ENCODE measurements around a stretch of chr6.

GRCh38 chr6:118724032-118724692 is 72.8 kb upstream of the CEP85L start:
- PRO-cap, 2 experiments, result no peak in any of the 2 experiments

DNA sequence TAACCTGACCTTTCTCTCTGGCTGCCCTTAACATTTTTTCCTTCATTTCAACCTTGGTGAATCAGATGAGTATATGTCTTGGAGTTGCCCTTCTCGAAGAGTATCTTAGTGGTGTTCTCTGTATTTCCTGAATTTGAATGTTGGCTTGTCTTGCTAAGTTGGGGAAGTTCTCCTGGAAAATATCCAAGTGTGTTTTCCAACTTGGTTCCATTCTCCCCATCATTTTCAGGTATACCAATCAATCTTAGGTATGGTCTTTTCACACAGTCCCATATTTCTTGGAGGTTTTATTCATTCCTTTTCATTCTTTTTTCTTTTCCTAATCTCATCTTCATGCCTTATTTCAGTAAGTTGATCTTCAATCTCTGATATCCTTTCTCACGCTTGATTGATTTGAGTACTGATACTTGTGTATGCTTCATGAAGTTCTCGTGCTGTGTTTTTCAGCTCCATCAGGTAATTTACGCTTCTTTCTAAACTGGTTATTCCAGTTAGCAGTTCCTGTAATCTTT is 72.4 kb upstream of the ASF1A start:
- PRO-cap, 2 experiments, result no peak in any of the 2 experiments

GRCh38 chr6:118890851-118891956 is 2.7 kb upstream of the ASF1A start:
- PRO-cap, 2 experiments, result no peak in any of the 2 experiments

GRCh38 chr6:119076989-119077666 is 1.3 kb downstream of the FAM184A start:
- PRO-cap, 2 experiments, result no peak in any of the 2 experiments

DNA sequence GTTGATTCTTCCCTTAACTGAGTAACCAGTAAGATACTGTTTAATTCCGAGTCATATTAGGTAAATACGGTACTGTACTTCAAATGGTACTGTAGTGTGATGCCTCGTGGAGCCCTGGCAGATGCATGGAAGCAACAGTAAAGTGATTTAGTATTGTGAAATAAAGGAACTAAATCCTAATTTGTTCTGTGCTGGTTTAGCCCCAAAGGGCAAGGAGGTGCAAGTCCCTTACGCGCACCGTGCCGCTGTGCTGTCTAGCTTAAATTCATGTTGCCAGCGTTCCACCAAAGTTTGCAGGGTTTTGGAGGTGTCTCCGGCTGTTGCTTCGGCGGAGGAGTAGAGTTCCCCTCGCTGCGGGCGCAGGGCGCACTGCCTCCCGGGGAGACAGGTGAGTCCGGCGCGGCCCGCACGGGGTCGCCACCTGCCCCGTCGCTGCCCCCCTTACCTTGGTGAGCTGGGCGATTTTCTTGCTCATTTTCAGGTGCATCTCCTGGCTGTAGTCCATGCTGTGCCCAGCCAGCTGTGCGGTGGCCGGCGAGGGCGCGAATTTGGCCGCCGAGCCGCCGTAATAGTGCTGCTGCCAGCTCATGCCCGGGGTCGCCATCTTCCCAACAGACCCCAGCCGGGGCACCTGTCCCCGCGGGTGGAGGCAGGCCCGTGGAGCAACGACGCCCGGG is 630 bp downstream of the FAM184A start:
- PRO-cap, 2 experiments, result peak in 2 of 2 experiments; most common plus-strand start position 289 of the sequence (in 2); most common minus-strand start position 327 of the sequence (in 1)

GRCh38 chr6:119251061-119251895 is 98.3 kb downstream of the MAN1A1 start:
- PRO-cap, 2 experiments, result no peak in any of the 2 experiments

- PRO-cap, 2 experiments, result no peak in any of the 2 experiments
Observed at GRCh38 chr6:119261341-119261766, 88.2 kb downstream of the MAN1A1 start.

- PRO-cap, 2 experiments, result no peak in any of the 2 experiments
Observed at GRCh38 chr6:119278518-119279633, 70.7 kb downstream of the MAN1A1 start.

DNA sequence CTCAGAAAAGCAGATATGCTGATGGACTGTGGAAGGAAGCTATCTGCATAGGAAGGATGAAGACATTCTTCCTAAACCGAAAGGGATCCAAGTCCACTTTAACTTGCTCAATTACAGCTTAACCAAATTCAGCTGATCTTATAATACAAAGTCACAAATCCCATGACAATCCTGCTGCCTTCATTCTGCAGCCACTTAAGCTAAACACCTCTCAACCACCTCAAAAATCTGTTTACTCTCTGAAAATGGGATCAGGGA is 2.6 kb downstream of the MAN1A1 start:
- PRO-cap, 2 experiments, result peak in 1 of 2 experiments; most common plus-strand start position 154 of the sequence (in 1)

DNA sequence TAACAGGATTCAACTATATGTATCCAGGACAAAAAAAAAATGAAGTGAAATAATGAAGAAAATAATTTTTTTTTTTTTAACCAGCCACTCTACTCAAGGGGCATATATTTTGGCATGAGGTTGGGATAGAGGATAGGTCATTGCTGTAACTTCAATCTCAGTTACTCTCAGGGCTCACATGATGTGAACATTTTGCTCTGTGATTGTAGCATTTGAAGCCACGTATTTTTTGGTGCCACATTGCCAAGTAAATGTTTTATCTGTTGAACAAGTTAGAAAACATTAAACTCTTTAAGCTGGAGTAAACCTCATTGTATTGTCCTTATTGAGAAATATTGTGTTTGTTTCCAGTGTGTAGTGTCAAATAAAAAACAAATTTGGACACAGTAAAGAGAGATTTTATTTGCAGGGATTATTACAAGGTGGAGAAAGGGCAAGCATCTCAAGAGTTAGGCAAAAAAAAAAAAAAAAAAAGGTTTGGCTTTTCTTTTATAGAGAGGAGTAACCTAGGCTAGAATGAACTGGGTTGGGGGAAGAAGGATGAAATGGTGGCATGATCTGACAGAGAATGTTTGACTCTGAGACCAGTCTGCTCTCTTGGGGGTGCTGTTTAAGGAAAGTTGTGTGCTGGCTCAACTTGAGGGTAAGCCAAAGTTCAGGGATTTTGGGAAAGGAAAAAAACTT is 23.4 kb upstream of the MAN1A1 start:
- PRO-cap, 2 experiments, result no peak in any of the 2 experiments

- PRO-cap, 2 experiments, result no peak in any of the 2 experiments
Observed at GRCh38 chr6:119446684-119446936, 97.0 kb upstream of the MAN1A1 start.

- PRO-cap, 2 experiments, result no peak in any of the 2 experiments
Observed at GRCh38 chr6:119463045-119463420, 113.5 kb upstream of the MAN1A1 start.

- PRO-cap, 2 experiments, result no peak in any of the 2 experiments
Observed at GRCh38 chr6:119497929-119498334, 148.4 kb upstream of the MAN1A1 start.

GRCh38 chr6:121520278-121521342 is 85.2 kb downstream of the GJA1 start:
- PRO-cap, 2 experiments, result no peak in any of the 2 experiments

DNA sequence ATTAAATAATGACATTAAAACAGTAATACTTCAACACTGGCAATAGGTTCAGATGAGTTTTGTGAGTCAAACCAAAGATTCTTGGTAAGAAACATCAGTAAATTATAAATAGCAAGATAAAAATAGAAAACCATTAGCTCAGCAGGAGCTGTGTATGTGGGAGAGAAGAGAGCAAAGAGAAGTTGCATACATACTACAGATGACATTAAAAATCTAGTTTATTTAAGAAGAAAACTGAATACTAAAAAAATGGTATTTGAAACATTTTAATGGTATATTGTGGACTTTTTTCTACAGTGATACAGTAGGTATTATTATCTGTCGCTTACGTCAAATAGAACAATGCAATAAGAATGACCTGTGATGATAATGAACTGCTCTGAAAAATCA is 149.2 kb downstream of the GJA1 start:
- PRO-cap, 2 experiments, result no peak in any of the 2 experiments

DNA sequence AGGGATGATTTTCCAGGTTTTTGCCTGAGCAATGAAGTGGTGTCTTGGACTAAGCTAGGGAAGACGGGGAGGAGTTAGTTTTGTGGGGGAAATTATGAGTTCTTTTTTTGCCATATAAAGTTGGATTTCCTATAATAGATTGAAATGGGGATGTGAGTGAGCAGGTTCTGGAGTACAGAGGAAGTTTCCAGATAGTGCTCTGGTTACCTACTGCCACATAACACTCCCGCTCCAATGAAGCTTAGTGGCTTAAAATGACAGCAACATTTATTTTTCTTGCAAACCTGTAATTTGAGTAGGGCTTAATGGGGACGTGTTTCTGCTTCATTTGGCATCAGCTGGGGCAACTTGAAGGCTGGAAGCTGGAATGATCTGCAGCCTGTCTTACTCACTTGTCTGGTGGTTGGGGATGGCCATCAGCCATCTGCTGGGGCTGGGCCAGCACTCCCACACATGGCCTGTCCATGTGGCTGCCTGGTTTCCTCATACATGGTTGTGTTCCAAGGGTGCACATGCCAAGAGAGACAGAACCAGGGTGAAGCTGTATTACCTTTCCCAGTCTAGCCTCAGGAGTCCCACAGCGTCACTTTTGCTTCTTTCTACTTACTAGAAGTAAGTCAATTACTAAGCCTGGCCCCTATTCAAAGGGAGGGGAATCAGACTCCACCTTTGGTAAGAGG is 344.8 kb downstream of the GJA1 start:
- PRO-cap, 2 experiments, result no peak in any of the 2 experiments

DNA sequence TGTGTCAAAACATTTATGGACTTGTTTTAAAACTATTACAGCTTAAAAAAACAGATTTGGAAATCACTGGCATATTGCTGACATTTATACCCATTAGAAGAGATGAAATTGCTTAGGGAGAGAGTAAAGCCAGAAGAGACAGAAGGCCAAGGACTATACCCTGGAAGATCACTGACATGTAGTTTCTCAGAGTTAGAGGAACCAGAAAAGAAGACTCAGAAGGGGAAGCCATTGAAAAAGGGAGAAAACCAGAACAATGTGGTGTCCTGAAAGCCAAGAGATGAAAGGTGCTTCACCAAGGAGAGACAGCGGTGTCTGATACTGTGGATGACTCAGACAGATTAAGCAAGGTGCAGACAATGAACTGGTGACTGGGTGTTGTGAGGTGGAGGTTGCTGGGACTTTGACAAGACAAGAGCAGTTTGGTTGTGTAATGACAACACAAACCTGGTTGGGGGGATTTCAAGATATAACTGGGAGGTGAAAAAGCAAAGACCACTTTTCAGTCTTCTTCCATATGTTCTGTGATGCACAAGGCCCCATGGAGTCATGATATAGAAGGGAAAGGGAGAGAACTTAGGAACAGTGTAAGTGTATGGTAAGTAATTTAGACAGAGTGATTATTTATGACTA is 345.4 kb downstream of the GJA1 start:
- PRO-cap, 2 experiments, result no peak in any of the 2 experiments

GRCh38 chr6:122568429-122568769 is 41.8 kb upstream of the PKIB start:
- PRO-cap, 2 experiments, result no peak in any of the 2 experiments

DNA sequence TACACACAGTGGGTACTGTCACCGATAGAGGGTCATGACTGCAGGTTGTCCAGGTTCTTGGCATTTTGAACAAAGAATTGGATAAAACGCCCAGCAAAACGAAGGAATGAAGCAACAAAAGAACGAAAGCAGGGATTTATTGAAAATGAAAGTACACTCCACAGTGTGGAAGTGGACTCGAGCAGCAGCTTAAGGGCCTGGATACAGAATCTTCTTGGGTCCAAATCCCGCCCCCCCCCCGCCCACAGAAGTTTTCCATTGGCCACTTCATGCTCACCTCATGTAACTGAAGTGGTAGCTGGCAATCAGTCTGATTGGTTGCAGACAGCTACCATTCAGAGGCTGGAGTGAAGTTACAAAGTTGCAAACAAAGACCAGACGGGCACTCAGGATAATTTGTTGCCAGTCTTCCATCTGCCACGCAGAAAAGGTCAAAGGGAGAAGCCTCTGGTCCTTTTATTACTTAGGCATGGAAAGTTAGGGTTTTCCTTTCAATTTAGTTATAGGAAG is 25.9 kb upstream of the FABP7 start:
- PRO-cap, 2 experiments, result peak in 2 of 2 experiments; most common plus-strand start position 358 of the sequence (in 1); most common minus-strand start position 186 of the sequence (in 2)

DNA sequence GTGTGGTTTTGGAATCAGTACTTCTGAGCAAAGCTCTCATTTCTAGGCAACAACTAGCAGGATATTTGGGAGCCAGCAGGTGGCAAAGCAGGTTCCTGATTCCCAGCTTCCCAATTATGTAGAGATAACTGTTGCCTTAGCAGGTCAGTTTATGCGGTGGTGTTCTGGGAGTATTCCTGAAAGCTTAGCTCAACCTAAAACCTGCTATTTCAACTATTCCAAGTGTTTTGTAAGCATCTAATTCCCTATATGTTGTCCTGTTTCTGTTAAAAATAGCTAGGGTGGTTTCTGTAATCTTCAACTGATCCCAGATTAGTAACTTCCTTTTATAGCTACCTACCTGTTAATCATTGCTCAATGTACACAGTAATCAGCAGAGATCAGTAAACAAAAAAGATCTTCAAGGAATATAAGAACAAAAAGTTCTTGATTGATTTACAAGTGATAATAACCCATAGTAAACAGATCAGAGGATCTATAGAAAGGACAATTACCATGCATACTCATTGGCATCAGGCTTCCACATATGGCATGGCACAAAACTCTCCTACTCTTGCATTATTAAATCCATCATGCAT is 8.4 kb upstream of the FABP7 start:
- PRO-cap, 2 experiments, result no peak in any of the 2 experiments

Measured in Metastatic Liver Carcinoma in the Adrenal Gland (tissue), 2 donors.